ENCODE measurements around the genes MANEAL and MYCBP.

DNA sequence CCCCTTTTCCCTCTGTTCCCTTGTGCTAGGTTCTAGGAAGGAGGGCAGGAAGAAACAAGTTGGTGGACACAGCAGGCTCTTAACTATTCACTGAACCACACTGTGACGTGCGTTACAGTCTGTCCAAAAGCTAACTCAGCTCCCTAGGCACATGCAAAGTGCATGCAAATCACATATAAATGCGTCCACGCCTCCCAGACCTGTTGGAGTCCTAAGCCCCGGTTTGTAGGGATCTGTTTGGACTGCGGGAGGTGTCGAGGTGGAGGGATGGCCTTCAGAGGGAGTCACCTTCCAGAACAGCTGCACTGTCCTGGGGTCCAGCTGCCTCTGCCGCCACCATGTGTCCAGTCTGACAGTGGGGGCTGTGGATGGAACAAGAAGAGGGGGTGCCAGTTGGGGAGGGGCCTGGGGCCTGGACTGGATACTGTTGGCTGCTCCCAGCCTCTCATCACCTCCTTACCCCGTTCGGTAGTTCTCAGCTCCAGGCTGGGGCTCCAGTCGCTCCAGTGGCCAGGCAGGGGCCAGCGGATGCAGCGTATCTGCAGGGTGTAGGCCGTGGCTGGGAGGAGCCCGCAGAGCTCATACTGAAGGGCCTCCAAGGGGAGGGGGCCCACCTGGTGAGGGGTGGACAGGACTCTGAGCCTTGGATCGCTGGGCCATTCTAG, 7.7 kb upstream of the MRPS15 start:
- RRBS, 2 experiments, result no CpG with 5 or more reads among the region's 16 CpGs

DNA sequence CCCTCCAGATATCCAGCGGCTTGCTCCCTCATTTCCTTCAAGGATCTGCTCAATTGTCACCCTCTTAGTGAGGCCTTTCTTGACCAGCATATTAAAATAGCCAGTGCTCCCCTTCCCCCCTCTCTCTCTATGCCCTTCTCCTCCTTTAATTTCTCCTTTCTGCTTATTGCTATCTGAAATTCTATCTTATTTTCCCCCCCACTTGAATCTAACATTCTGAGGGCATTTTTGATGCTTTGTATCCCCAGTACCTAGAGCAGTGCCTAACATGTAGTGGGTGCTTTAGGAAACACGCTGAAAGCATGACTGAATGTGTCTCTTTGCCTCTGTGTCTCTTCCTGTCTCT, 8.7 kb upstream of the MRPS15 start:
- RRBS, 2 experiments, result no CpG with 5 or more reads among the region's 2 CpGs

DNA sequence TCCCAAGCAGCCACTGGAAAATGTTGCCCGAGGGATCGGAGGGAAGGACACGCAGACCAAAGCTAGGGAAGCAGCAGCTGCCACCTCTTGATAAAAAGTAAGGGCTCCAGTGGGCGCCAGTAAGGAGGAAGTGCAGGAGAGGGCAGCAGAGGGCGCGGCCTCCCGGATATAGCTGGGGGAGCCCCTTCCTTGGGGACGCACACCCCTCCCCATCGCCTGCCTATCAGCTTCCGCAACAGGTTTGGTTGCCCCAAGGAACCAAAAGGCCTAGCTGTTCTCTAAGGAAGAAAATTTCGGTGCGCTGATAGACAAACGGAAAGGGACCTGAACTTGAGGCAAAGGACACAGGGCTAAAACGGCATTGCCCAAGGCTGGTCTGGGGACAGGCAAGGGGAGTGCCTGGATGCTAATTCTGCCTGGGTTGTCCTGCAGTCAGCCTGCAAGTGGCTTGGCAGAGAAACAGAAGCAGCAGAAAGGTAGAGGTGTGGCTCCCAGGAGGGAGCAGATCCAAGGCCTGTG, 1.8 kb upstream of the GRIK3 start:
- RRBS, 2 experiments, result no CpG with 5 or more reads among the region's 14 CpGs

- RRBS, 2 experiments, result no CpG with 5 or more reads among the region's 1 CpG
Measured at GRCh38 chr1:37053975-37054364, 19.7 kb upstream of the GRIK3 start.

DNA sequence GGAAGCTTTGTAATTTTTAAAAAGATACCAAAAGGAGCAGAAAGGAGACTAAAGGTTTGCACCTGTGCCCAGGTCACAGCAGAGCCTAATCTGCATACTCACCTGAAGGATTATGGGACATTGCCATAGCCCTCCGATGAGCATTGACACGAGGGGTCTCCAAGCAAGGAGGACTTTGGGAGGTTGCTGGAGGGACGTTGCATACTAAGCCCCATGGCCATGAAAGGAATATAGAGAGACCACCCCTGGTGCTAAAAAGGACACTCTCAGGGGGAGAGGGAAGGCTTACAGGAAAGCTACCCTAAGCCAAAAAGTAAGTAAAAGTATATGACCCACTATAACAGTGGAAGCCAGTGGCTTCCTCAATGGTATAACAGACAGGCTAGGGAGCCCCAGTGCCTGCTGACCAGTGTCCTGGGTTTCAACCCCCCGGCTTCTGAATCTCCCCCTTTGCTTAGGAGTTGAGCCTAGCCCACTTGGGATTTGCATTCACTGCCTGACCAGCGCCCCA, 148.5 kb upstream of the ZC3H12A start:
- RRBS, 2 experiments, result no CpG with 5 or more reads among the region's 5 CpGs

GRCh38 chr1:37472028-37472991, 2.1 kb upstream of the ZC3H12A start:
- RRBS, 2 experiments, result no CpG with 5 or more reads among the region's 10 CpGs

- RRBS, 2 experiments, result 12 to 58% methylated on average over 4 of the region's 22 CpGs
Measured at GRCh38 chr1:37475569-37476114, 1.3 kb downstream of the ZC3H12A start.

- RRBS, 2 experiments, result 95 to 98% methylated on average over 4 of the region's 31 CpGs
Measured at GRCh38 chr1:37540185-37541085, 13.7 kb downstream of the SNIP1 start.

- RRBS, 2 experiments, result no CpG with 5 or more reads among the region's 9 CpGs
Measured at GRCh38 chr1:37548888-37549661, 5.0 kb downstream of the SNIP1 start.

GRCh38 chr1:37793614-37794369, at the start of gene MANEAL:
TSS of gene MANEAL (plus strand) at chr1:37793847.
- RRBS, 2 experiments, result 2% methylated on average over 29 of the region's 92 CpGs

GRCh38 chr1:37925989-37926847, 20.6 kb downstream of the INPP5B start:
- RRBS, 2 experiments, result no CpG with 5 or more reads among the region's 13 CpGs

DNA sequence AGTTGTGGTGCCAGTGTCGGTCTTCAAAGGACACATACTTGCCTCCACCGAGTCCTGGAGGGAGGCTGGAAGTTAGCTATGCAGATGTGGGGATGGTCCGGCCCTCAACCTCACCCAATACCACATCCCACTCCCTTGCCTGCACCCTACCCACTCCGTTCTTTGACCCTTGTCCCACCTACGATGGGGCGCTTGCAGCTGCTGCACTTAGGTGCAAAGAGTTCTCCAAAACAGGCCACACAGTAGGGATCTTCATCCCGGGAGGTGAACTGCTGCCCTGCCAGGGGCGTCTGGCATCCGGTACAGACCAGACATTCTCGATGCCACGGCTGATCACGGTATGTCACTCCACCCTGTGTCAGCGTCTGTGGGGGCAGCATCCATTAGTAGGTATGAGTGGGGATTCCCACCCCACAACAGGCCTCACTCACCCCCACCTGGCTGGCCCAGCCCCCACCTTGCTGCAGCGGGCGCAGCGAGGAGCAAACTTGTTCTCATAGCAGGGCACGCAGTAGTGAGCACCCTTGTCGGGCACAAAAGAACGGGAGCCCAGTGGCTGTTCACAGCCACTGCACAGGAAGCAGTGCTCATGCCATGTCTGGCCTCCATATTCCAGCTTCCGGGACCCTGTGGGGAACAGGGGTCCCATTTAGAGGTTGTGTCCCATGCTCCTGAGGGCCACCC, 7.7 kb downstream of the FHL3 start:
- RRBS, 2 experiments, result 95 to 100% methylated on average over 1 to 2 of the region's 20 CpGs

DNA sequence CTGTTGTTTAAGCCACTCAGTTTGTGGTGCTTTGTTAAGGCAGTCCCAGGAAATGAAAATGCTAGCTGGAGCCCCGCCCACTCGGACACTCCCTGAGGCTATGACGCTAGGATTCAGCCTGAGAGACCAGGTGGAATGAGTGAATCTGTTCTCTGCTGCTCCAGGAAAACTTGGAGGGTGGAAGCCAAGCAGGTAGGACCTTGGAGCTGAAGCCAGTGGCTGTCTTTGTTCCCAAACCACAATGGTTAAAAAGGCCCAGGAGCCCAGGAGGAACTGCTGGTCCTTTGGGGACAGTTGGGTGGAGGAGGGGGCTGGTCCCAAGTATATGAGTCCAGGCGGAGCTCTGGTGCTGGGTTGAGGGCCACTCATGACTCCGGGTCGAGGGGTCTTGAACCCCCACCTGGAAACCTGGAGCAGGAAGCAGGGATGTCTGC, 196.7 kb upstream of the POU3F1 start:
- RRBS, 2 experiments, result no CpG with 5 or more reads among the region's 6 CpGs

DNA sequence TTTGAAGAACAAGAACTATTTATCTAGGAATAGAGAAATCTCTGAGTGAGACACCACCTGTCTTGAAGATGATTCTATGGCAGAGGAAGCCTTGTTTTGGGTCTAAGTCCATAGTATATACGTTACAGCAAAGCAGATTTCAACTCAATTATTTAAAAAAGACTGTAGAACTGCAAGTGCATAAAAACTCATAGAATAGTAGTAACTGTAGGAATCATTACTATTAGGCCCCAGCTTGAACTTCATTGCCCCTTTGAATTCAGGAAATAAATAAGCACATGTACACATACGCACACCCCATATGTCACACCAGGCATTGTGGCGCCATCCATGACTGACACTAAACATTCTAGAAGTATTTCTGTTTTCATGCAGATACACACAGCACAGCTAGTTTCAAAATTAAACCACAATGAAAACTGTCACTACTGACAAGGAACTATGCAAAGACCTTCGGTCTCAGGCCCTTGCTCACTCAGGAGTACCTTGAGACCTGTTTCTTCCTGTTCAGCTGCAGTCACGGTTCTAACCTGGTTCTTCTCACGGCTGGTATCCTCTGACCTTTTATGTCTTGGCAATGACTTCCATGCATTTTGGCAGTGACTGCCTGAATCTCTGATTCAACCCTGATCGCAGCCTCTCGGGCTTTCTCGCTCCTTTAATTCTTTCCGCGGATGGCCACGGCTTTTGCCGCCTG, 384.9 kb downstream of the RRAGC start:
- RRBS, 2 experiments, result no CpG with 5 or more reads among the region's 13 CpGs

DNA sequence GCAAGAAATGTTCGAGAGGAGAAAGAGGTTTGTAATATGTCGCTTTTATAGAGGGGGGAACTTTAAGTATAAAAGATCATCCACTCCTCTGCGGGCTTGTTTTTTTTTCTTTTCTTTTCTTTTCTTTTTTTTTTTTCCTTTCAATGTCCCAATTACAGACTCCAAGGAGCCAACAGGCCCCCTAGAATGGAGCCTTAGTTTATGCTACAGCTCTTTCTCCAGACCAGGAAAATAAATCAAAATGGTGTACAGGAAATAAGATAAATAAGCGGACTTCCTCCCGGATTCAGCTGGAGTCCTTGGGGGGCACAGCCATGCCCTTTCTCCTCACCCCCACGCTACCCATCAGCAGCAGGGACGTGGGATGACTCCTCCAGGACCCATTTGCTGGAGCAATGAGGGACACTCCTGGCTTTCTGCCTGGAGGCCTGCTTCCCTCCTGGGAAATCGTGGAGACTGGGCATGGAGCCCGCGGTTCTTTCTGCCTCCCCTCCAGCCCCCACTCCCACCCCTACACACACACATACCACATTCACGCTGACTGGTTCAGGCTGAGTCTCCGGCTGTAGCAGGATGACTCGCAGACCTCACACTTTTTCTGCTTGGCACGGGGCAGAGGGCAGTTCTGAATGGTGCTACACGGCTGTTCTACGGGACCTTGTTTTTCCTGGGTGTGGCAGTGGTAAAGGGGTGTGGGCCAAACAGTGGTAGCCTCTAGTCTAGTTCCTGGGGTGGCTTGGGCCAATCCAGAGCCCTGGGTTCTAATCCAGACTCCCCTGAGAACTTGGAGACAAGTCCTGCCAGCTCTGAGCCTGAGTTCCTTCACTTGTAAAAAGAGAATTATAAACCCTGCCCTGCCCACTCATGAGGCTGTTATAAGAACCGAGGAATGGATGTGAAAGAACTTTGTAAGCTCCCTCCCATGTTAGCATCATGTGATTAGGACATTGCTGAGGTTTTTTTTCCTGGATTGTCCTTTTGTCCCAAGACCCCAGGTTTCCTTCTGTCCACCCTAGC, 131.3 kb downstream of the RRAGC start:
- RRBS, 2 experiments, result no CpG with 5 or more reads among the region's 17 CpGs

DNA sequence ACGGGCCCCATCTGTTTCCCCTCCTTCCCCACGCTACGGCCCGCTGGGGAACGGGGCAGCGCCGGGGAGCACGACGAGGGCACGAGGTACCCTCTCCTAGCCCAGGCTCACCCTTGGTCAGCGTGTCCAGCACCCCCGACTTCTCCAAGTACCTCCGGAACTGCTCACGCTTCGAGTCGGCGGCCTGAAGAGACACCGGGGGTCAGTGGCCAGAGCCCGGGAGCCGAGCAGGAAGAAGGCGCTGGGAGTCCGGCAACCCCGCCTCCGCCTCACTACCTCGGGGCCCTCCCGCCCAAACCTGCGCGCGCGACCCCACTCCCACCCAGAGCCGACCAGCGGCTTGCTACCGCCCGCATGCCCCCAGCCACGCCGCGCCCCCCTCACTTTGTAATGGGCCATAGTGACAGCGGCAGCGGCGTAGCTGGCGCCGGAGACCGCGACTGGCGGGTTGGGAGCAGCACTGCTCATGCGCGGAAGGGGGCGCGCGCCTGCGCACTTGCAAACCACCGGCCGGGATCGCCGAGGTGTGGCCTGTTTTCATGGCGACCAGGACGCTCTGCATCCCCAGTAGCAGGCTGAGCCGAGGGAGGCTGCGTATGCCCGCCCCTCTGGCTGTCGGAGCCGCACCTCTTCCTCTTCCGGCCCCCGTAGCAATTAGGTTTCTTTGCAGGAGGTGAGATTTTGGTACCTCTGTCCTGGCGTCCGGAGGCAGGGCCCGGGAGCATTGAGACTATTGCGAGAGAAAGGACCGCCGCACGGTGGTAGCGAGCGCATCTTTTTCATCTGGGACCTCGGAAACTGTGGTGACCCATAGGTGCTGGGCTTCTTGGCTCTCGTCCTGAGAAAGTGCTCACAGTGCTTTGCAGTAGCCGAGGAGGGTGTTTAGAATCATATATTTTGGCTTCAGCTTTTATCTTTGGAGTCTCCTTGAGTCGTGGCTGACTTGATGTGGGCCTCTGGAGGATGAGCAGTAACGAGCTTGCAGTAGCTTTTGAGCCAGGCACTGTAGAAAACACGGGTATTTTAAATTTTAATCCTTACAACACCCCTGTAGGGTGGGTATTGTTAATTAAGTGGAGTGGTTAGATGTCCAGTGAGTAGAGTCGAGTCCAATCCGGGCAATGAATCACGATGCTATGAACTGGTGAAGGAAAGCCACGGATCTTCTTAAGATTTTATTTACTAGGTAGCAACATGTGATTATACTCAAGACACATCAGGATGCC, at the start of gene MYCBP:
Gene MYCBP, minus strand, starts transcription at position 442 of the 1,226 bp plus-strand sequence.
- RRBS, 2 experiments, result under 1 to 1% methylated on average over 26 to 32 of the region's 83 CpGs

DNA sequence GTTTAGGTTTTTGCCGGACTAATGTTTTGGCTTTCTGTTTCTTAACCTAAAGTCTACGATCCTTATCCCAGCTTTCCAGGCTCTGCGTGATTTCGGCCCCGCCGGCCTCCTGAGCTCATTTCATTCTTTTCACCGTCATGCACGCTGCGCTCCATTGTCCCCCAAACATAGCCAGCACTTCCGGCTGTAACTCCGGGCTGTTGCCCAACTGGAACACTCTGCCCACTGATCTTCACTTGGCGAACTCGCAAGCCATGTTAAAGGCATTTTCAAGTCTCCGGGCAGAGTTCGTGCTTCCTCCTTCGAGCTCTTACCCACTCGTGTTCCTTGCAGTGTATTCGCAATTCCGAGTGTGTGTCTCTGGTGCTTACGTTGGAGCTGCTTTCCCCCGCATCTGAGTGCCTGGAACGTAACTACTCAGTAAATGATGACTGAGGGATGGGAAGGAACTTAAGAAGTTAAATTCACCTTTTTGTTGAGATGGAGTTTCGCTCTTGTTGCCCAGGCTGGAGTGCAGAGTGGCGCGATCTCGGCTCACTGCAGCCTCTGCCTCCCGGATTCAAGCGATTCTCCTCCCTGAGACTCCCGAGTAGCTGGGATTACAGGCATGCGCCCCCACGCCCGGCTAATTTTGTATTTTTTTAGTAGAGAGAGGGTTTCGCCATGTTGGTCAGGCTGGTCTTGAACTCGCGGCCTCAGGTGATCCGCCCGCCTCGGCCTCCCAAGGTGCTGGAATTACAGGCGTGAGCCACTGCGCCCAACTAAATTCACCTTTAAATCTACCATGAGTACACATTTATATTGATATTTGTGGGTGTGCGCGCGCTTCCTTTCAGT, 677 bp downstream of the NDUFS5 start:
- RRBS, 2 experiments, result under 1 to 2% methylated on average over 11 of the region's 43 CpGs

GRCh38 chr1:39034151-39034749, 8.1 kb downstream of the NDUFS5 start:
- RRBS, 2 experiments, result no CpG with 5 or more reads among the region's 7 CpGs

- RRBS, 2 experiments, result no CpG with 5 or more reads among the region's 9 CpGs
Measured at GRCh38 chr1:39047073-39047700, 21.0 kb downstream of the NDUFS5 start.

DNA sequence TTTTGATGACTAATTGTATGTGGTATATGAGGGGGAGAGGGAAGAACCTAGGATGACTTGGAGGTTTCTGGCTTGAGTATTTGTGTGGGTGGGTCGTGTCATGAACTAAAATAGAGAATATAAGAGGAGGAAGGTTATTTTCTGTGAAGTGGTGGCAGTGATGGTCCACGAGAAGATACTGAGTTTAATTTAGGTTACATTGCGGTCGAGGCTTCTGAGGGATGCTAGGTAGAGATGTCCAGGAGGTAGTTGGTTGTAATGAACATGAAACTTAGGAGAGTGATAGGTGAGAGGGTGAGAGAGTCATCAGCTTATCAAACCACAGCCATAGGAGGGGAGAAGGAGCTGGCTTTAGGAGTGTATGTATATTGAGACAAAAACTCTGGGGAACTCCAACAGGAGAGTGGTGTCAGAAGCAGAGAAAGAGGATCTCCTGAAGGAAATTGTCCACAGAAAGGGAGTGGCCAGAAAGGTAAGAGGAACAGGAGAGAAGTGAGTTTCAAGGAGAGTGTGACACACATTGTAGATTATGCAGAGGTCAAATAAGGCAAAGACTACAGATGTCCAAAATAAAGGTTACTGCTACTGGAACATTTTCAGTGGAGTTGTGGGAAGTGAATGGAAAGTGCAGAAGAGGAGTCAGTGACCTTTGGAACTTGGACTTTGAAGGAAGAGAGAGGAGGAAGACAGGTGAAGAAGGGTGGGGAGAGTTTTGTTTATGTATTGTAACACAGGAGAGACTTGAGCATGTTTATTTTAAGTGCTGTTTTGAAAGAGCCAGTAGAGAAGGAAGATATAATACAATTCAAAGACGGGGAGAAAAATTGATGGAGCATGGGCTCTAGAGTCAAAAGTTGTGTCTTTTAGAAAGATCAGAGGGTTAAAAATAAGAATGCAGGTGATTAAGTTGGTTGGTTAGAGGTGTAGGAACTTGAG, 88.9 kb upstream of the MACF1 start:
- RRBS, 2 experiments, result no CpG with 5 or more reads among the region's 5 CpGs

All from LNCaP clone FGC (cell line).